Duodenum (tissue), 1 donor: ENCODE results near the genes CD2AP, DEFB113 and PAQR8.

- PRO-cap, result no peak
Observed at GRCh38 chr6:47047425-47047877, 5.3 kb upstream of the ADGRF1 start.

DNA sequence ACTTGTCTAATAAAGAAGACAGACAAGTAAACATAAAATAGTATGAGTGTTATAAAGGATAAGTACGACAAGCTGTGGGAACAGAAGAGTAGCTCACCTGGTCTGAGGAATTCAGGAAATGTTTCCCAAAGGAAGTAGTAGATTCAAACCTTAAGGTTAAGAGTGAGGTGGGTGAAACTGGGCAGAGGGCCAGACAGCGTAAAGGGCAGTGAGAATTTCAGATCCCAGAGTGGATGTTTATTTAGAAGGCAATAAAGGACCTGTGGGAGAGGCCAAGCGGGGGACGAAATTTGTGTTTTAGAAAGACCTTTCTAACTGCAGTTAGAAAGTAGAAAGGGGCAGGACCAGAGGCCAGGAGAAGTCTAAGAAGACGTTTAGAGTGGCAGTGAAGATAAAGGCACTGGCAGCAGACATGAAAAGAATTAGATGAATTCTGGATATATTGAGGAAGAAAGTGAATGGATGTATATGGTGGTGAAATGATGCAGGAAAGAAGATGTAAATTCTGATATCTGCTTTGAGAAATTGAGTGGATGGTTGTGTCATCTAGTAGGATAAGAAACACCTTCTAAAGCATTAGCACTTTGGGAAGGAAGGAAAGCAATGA lies 72.1 kb upstream of the CD2AP start:
- PRO-cap, result no peak

- PRO-cap, result no peak
Observed at GRCh38 chr6:47407146-47407696, 70.4 kb upstream of the CD2AP start.

- PRO-cap, result bidirectional peak, plus-strand start at chr6:47477752, minus-strand start at chr6:47477604
Observed at GRCh38 chr6:47477324-47477857, at the start of gene CD2AP. CD2AP (plus strand) TSS chr6:47477789.

- PRO-cap, result bidirectional peak, plus-strand start at chr6:47478064, minus-strand start at chr6:47478072; bidirectional peak, plus-strand start at chr6:47478192, minus-strand start at chr6:47478110
Observed at GRCh38 chr6:47477858-47478732, 506 bp downstream of the CD2AP start.

GRCh38 chr6:47478733-47479069 lies 1.1 kb downstream of the CD2AP start:
- PRO-cap, result bidirectional peak, plus-strand start at chr6:47478866, minus-strand start at chr6:47478852

GRCh38 chr6:47595640-47595978 lies 102.8 kb upstream of the ADGRF4 start:
- PRO-cap, result no peak

- PRO-cap, result no peak
Observed at GRCh38 chr6:47596864-47597261, 101.5 kb upstream of the ADGRF4 start.

GRCh38 chr6:49541756-49542304 lies 8.6 kb upstream of the C6orf141 start:
- PRO-cap, result no peak

DNA sequence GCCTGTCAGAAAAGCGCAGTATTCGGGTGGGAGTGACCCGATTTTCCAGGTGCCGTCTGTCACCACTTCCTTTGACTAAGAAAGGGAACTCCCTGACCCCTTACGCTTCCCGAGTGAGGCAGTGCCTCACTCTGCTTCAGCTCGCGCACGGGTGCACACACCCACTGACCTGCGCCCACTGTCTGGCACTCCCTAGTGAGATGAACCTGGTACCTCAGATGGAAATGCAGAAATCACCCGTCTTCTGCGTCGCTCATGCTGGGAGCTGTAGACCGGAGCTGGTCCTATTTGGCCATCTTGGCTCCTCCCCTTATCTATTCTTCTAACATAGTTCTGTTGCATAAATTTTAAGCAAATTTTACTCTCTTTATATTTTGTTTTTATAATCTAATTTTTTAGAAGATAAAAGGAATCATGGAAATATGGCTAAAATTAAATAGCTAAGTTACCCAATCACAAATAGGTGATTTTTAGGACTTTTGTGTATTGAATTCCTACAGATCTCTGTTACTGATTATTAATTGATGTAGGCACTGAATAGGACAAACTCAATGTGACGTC lies 10.2 kb upstream of the PGK2 start:
- PRO-cap, result no peak

- PRO-cap, result no peak
Observed at GRCh38 chr6:49969552-49969920, at the start of gene DEFB113. DEFB113 (minus strand) TSS chr6:49969625.

DNA sequence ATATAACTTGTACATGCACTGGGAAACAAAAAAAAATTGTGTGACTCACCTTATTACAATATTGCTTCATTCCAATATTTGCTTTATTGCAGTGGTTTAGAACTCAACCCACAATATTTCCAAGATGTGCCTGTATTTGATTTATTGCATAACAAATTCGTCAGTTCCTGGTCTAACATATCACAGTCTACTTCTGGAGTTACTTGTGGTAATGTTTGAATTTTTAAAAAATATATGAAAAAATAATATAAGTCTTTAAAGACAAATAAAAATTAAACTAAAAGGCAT lies 42.0 kb upstream of the DEFB112 start:
- PRO-cap, result no peak

DNA sequence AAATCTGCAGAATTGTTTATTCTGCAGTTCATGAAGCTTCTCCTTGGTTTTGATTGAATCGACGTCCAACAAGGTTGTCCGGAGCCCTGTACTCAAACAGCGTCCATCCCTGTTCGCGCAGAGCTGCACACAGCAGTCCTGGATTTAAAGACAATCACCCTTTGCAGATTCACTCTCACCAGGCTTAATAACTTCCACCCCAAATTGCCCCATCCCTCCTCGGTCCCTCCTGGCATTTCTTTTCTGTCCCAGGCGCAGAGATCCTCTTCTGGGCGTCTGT lies 1.4 kb upstream of the TFAP2B start:
- PRO-cap, result no peak

DNA sequence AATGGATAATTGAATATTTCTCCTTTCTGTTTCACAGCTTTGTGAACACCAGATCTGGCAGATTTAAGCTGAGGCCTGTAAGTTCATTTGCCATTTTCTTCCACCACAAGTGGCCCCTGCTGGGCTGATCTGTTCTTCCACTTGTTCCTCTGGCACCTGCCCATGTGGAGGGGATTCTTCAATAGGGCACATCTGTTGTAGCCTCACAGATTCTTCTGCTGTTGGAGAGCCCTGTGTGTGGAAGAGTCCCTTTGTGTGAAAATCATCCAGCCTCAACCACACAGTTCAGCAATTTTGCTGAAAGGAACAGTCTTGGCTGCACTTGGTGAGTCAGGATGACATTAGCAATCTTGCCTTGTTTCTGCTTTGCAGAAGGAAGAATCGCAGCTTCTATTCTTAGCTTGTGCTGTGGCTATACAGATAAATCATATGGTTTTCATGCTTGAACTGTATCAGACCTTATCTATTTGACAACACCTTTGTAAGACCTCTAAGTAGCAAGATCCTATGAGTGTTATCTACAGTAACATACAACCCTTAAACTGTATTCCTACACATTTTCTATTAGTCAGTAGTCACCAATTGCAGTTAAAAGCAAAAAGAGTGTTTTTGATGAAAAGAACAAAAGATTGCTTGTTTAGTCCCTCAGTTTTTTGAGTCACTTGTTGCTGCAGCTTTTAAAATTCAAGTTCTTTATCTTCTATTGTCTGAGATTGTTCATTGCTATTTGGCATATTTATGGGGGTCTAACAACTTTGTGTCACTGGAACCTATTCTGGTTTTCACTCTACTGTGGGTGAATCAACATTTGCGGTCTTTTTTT lies 231.4 kb downstream of the TFAP2B start:
- PRO-cap, result no peak

DNA sequence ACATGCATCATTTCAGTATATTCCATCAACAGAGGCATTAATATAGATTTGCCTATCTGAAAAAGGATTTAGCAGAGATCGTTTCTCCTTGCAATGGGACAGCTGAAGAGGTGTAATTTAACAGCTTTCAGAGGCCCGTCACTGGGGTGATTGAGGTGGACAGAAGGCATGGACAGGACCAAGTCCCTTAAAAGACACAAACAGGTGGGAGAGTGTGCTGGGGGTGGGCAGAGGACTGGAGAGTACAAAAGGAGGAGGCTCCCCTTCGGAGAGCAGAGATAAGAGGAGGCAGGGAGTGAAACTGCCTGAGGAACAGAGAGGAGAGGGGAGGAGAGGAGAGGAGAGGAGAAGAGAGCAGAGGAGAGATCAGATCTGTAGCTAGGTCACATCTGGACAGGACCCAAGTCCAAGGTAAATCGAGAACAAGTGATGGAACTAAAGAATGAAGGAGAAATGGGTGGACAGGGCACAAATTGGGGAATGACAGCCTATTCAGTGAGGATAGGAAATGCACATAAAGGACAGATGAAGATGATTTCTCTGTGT lies 48.7 kb upstream of the PKHD1 start:
- PRO-cap, result no peak

DNA sequence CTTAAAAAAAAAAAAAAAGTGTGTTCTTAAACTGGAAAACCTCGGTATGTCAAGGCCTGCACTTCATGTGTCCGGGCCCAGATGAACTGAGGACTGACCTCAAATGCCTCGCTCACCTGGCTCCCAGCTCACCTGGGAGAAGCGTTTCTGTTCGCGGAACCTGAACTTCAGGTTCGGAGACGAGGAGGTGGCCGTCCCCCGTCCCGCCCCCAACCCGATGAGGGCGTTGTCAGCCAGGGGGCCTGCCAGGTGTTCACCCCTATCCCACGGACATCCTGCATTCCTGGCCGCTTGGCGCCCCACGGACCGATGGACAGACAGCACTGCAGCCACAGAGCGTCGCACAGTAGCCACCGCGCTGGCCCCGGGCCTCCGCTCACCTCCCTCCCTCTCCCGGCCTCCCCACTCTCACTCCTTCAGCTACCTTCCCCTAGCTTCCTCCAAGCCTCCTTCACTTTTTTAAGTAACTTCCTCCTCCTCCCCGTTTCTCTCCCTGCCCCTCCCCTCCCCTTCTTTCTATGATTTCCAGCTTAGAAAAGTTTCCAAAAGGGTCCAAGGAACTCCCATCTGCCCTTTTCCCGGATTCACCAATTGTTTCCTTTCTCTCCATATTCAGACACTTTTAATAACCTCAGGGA lies 22.6 kb upstream of the MCM3 start:
- PRO-cap, result no peak

GRCh38 chr6:52352388-52353212 lies 9.4 kb upstream of the PAQR8 start:
- PRO-cap, result no peak

- PRO-cap, result bidirectional peak, plus-strand start at chr6:52362163, minus-strand start at chr6:52362048
Observed at GRCh38 chr6:52361934-52362305, at the start of gene PAQR8. PAQR8 (plus strand) TSS chr6:52362151.

DNA sequence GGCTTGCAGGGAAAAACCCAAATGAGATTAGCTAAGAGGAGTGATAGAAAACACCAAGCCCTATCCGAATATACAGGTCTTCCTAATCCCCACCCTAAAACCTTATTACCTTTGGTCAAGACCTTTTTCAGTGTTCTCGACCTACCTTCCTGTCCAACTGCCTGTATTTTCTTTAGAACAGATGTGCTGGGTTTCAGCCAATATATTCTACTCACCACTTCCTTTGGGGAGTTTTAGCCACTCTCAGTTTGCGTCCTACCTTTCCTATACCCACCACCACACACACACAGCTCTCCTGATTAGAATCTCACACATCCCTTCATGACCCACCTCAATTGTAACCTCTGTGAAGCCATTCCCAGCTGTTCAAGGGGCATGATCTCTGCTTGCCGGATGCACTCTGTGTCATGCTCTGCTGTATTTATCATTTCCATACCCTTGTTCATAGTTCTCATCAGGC lies 39.6 kb downstream of the TRAM2 start:
- PRO-cap, result no peak

DNA sequence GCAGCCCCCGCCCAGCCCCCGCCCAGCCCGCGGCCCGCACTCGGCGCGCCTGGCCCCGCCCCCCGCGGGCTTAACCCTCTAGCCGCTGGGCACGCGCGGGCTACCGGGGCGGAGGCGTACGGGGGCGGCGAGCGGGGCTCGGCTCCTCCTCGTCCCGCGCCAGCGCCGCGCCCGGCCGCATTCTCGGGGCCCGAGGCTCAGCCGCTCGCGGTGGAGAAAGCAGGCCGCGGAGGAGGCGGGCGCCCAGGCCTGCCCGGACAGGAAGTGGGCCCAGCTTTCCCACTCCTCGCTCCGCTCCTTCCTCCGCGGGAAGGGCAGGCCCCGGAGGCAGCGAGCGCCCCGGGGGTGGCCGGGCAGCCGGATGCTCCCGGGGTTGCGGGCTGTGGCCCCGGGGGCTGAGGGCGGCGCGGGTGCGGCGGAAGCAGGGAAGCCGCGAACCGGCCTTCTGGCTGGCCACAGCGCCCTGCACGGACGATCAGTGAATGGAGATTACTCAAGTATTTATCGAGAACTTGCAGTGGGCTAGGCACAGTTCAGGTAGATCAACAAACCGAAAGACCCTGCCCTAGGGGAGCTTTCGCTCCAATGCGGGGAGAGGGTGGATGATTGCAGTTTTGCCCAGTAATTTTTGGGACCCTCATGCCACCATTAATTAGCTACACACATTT lies 389 bp upstream of the TRAM2 start:
- PRO-cap, result bidirectional peak, plus-strand start at position 222 of the sequence, minus-strand start outside the sequence; unidirectional peak, minus-strand start at position 477 of the sequence